Heart (tissue), 3 donors: ENCODE results near the genes GIMAP1, GIMAP5, CDK5, SLC4A2 and CRYGN.

- RAMPAGE, long total RNA, 2 experiments, result start-site peak on the minus strand in 1 of 2 experiments, at chr7:150688047-150688079 at its widest, 8 reads per replicate
Observed at GRCh38 chr7:150687662-150688175, 2.2 kb downstream of the GIMAP2 start.

DNA sequence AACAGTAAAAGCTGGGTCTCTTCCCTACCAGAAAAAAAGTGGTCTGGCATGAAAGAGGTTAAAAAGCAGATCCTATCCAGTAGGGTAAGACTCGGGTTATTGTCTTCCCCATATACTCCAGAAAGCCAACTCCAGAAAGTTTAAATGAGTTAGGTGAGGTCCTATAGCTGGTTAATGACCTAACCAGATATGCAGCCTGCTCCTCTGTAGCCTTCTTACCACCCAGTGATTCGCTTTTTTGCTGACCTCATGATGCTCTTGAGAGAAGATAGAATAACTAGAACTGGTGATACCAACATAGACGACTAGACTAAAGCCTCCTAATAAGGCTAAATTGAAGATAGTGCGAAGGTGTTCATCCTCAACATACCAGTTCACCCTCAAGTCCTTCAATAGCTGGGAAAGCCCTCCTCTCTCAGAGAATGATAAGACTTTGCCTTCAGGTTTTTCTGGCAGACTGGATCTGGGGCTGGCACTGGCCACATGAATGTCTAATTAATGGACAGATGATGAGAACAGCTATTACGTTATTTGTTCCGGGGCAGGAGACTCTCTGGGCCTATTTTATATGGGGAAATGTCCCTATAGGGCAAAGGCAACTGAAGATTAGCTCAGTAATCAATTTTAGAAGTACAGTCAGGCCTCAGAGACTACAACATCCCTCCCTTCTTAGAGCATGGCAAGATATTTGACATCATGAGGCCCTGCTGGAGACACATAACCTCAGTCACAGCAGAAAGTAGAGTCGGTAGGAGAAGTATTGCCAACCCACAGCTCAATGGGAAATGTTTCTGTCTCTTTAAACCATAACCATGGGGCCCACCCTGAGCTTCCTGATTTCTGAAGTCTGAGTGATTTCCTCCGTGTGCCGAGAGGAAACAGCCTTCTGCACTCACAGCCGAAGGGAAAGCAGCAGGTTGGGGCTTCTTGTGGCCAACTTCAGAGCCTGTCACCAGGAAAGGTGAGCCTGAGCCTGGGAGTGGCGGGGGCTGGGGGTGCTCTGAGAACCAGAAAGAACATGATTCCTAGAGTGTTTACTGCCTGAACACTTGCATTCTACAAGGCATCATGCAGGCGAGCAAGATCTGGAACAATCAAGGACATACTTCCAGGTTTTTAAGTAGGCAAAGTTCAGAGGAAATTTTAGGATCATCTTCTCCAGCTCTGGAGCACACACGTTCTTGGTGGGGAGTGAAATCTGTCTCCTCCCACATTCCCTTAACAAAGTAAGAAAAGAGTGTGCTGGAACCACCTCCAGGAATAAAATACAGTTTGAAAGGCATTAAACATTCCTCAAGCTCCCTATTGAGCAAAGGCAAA lies at the start of gene GIMAP1:
TSS of gene GIMAP1 (plus strand) at position 884 of the 1,320 bp plus-strand sequence.
- RAMPAGE, long total RNA, 2 experiments, result start-site peak on the plus strand in 1 of 2 experiments, centred at position 881 of the sequence, 142 reads per replicate

- RAMPAGE, long total RNA, 2 experiments, result start-site peak on the plus strand in 1 of 2 experiments, at chr7:150737387-150737632 at its widest, 111 to 298 reads per replicate
Observed at GRCh38 chr7:150737001-150738196, at the start of gene GIMAP5. GIMAP5 (plus strand) TSS chr7:150737418.

DNA sequence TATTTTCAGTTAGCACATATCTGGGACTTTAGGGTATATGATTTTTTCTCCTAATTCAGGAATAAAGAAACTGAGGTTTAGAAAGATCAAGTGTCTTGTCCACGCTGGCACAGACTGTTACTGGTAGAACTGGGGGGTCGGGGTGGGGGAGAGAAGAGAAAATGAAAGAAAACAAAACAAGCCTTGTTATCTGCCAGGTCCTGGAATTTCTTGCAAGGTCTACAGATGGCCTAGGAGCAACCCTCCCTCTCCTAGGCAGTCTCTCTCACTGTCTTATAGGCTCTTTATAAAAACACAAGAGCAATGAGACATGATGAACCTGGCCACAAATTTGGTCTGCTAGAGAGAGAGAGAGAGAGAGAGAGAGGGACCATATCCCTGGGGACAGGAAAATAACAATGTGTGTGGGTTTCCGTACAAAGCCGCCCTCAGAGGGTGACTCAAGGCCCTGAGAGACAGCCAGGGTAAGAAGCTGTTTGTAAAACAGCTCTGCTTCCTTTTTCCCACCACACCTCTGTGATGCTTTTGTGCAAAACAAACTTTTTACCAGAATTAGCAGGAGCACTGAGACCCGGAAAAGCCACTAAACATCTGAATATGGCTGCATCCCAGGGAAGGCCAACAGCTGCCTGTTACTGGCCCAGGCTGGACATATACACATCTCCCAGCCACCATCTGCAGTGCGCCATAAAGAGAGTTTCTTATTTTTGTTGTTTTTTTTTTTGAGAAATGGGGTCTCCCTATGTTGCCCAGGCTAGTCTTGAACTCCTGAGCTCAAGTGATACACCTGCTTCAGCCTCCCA lies 18.3 kb downstream of the GIMAP5 start:
- RAMPAGE, long total RNA, 2 experiments, result no peak in any of the 2 experiments

DNA sequence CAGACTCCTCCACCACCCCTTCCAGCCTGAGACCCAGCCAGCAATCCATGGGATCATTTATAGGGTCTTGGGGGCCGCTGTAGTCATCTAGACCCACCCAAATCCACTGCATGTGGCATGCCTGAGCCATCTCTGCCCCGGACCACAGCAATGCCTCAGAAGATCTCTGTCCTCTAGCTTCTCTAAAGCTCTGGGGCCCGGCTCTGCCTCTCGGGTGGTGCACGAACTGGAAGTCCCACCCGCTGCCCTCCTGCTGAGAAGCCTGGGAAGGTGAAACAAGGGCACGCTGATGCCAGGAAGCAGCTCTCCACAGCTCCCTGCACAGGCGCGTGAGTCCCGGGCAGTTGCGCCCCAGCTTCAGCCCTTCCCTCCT lies 12.9 kb downstream of the KCNH2 start:
- RAMPAGE, long total RNA, 2 experiments, result no peak in any of the 2 experiments

DNA sequence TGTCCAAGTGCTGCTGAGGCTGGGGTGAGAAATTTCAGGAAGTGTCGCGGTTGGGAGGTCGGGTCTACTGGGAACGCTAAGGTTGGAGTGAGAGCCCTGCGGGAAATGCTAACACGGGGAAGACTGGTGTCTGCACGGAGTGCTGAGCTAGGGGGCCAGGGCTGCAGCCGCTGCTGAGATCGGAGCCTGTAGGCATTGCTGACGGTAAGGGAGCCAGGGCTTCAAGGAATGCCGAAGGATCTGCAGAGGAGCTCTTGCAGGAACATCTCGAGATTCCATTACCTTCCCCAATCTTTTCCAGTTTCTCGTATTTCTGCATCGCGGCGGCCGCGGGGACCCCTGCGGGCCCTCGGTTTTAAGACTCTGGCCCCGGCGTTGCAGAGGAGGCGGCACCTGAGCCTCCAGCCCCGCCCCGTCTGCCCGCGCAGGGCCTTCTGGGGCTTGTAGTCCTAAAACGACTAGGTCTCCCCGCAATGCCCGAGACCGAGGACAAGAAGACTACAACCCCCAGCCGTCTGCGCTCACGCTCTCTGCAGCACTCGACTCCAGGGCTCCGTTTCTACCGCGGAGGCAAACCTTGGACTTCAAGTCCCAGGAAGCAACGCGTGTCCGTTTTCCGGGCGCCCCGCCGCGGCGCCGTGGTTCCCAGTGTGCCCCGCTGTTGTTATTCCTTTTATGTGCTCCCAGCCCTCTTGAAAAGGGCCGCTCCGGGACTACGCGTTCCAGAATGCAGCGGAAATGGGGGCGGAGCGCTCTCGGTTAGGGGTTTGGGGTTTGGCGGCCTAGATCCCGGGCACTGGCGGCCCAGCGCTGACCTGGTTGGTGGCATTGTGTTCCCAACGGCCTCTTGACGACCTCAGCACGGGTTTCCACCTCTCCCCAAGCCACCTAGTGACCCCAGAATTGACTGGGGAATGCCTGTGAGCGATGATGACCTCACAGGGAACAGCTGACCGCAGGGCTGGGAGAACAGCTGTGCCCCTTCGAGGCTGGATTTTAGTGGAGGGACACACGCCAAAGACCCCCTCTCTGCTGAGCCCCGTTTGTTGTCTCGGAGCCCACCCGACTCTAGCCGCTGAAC lies at the start of gene CDK5:
TSS of gene CDK5 (minus strand) at position 368 of the 1,081 bp plus-strand sequence.
- RAMPAGE, long total RNA, 2 experiments, result start-site peak on the minus strand in 1 of 2 experiments, centred at position 361 of the sequence, 24 reads per replicate

- RAMPAGE, long total RNA, 2 experiments, result start-site peak on the plus strand in 2 of 2 experiments, at chr7:151059583-151059706 at its widest, 209 to 347 reads per replicate
Observed at GRCh38 chr7:151059024-151059879, at the start of gene SLC4A2. SLC4A2 (plus strand) TSS chr7:151059589.

- RAMPAGE, long total RNA, 2 experiments, result no peak in any of the 2 experiments
Observed at GRCh38 chr7:151082100-151082789, 1.0 kb downstream of the TMUB1 start.

DNA sequence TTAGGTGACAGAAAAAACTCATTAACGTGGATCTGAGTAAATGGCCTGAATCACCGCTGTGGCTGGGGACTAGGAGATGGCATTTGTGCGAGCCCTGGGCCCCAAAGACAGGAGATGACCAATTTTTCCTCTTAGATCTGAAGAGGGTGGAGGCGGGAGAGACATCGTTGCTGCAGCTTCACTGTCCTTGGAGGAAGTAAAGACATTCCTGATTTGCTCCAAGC lies 2.0 kb downstream of the AGAP3 start:
- RAMPAGE, long total RNA, 2 experiments, result no peak in any of the 2 experiments

GRCh38 chr7:151111684-151112342 lies 25.5 kb downstream of the AGAP3 start:
- RAMPAGE, long total RNA, 2 experiments, result no peak in any of the 2 experiments

DNA sequence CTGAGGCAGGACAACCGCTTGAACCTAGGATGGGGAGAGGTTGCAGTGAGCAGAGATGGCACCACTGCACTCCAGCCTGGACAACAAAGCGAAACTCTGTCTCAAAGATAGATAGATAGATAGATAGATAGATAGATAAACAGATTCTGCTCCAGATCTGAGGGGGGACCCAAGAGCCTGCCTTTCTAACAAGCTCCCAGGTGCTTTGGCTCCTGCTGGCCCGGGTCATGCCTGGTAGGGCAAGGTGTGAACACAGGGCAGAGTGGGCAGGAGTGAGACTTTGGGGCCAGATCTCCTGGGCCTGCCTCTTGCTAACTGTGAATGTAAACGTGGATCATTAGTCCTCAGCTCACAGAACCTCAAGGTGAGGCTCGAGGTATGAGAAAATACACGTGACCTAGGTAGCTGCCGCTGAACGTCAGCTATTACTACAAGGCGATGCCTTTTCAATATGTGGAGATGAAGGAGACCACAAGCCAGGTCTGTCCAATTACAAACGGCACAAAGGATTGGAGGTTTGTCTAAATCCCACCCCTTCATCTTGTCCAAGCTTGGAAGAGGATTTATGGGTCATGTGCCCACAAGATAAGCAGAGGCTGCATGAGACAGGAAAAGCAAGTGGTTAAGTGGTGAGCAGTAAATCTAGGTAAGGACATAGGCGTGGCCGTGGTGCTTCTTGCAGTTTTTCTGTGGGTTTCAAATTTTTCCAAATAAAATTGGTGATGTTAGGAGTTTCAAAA lies 1.5 kb upstream of the IQCA1L start:
- RAMPAGE, long total RNA, 2 experiments, result no peak in any of the 2 experiments

- RAMPAGE, long total RNA, 2 experiments, result no peak in any of the 2 experiments
Observed at GRCh38 chr7:151247940-151248493, 477 bp downstream of the SMARCD3 start.

- RAMPAGE, long total RNA, 2 experiments, result no peak in any of the 2 experiments
Observed at GRCh38 chr7:151366896-151367167, 25.2 kb downstream of the NUB1 start.

GRCh38 chr7:151408273-151409515 lies 1.1 kb downstream of the WDR86 start:
- RAMPAGE, long total RNA, 2 experiments, result no peak in any of the 2 experiments

DNA sequence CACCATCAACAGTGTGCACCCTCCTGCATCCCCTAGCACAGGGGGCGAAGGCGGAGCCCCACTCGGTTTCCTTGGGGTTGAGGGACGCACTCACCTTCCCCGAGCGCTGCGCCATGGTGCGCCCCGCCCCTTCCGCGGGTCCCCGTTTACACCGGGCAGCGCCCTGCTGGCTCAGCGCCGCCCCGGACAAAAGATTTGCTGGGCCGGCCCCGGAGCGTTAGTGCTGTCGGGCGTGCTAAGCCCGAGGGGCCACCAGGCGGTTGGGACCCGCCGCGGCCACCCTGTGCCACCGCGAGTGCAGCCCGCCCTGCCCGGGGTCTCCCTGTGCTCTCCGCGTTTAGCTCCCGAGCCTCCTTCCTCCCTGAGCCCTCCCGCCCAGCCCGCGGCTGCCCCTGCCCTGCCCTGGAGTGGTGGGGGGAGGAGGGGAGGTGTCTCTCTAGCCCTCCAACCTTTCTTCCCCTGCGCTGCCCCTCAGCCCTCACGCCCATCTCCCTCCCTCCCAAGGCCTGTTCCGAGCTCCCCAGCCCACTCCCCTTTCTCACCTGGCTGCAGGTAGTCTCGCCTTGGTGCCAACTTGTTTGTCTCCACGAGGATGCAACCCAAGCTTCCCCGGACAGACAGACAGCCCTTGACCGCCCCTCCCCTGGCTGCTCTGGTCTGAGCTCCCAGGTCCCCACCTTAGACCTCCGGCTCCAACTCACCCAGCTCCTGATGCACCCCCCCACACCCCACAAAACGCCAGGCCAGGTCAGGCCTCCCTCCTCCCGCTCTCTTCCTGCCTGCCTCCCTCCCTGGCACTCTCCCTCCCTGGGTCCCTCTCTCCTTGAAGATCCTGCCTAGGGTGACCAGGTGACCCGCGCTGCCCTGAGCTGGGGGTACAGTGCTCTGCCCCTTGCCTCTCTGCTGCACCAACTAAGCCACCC lies at the start of gene CRYGN:
TSS of gene CRYGN (minus strand) at position 339 of the 923 bp plus-strand sequence.
- RAMPAGE, long total RNA, 2 experiments, result no peak in any of the 2 experiments

- RAMPAGE, long total RNA, 2 experiments, result no peak in any of the 2 experiments
Observed at GRCh38 chr7:151440726-151441069, 757 bp upstream of the CRYGN start.

GRCh38 chr7:151459513-151460407 lies 19.8 kb upstream of the CRYGN start:
- RAMPAGE, long total RNA, 2 experiments, result no peak in any of the 2 experiments

DNA sequence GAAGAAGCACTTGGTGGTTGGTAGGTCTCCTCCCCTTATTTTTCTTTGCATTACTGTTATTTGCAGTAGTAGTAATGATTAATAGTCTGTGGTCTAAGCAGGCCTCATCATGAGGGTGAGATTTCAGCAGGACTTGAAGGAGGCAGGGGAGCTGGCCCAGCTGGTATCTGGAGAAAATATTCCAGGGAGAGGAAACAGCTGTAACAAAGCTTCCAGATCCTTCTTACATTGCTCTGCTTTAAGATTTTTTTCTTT lies 31.0 kb upstream of the RHEB start:
- RAMPAGE, long total RNA, 2 experiments, result no peak in any of the 2 experiments

- RAMPAGE, long total RNA, 2 experiments, result no peak in any of the 2 experiments
Observed at GRCh38 chr7:151558392-151558897, 38.8 kb upstream of the RHEB start.

GRCh38 chr7:151601304-151602309 lies 81.9 kb upstream of the RHEB start:
- RAMPAGE, long total RNA, 2 experiments, result no peak in any of the 2 experiments